ENCODE data around the genes OR4D11, MS4A3, MS4A4E, MS4A6E and CD5.

DNA sequence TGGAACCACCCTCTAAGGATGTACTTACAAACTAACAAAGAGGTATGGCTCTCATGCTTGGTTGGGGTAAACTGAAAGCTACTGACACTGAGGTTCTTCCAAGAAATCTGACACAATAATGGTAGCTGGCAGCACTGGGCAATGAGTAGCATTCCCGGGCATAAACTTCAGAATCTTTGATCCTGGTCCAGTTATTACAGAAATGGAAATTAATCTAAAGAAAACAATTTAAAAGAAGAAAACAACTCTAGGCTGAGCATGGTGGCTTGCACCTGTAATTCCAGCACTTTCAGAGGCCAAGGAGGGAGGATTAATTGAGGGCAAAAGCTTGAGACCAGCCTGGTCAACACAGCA, 1.8 kb downstream of the GLYAT start:
- PRO-cap = no peak
- RAMPAGE, long total RNA, 2 experiments = no peak in any of the 2 experiments

- PRO-cap = no peak
- RAMPAGE, long total RNA, 2 experiments = no peak in any of the 2 experiments
These were observed 1.3 kb downstream of the GLYAT start for GRCh38 chr11:58730454-58730836.

DNA sequence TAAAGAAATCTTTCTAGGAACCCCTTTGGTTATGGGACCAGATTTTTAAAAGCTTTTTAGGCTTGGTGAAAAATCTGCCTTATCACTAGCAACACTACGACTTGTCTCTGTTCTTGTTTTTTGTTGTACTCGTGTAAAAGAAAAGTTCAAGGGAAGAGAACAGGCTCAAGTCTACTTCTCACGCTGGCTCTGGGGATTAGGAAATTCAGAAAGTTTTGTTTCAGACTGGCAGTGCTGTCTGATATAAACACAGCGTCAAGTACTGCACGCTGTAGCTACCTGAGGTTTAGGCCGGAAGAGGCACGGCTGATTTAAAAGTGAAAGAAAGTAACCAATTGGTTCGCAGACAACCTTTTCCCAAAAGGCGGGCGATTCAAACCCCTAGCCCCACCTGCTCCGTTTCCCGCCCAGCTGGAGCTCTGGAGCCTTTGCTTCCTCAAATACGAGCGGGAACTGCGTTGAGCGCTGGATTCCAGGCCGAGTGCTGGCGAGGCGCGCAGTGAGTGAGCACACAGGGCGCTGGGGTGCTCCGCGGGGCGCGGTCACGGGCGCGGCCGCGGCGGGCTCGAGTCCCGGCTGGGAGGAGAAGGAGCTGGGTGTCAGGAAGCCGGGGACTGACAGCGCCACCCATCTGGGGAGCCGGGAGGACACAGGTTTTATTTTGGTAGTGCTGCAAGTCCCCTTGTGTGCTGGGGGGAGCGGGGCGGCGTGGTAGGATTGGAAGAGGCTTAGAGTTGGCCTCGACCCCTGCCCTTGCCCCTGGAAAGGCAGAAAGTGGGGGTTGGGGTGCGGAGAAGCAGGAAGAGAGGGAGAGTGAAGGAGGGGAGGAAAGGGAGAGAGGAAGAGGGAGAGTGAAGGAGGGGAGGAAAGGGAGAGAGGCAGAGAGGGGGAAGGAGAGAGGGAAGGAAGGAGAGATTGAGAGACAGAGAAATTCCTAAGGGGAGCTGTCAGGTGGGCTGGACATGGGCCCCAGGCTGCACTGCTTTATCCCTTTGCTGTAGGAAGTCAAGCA, 2.0 kb downstream of the FAM111A start:
- PRO-cap = bidirectional peak, plus-strand start at position 468 of the sequence, minus-strand start at position 288 of the sequence
- RAMPAGE, long total RNA, 2 experiments = start-site peak on the plus strand in 2 of 2 experiments, centred at positions 468 to 741 of the sequence, 20 to 34 reads per replicate

DNA sequence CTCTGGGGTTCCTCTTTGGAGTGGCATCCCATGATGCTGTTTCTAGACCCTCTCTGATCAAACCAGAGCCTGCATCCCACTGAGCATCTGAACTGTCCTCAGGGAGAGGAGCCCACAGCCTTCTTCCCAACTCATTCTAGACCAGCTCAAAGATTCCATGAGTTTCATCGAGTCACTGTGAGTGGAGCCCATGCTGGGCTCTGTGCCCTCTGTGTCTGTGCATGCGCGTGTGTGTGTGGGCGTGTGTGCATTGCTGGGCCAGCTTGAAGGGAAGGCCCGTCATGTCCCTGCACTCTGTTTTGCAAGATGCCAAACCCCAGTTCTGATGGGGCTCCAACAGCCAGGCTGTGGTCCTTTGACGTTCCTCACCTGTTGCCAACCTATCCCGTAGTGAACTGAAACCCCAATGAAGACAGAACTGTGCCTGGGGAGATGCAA, 7.1 kb downstream of the MPEG1 start:
- PRO-cap = no peak
- RAMPAGE, long total RNA, 2 experiments = no peak in any of the 2 experiments

GRCh38 chr11:59284106-59284907, 71.6 kb upstream of the MPEG1 start:
- PRO-cap = no peak
- RAMPAGE, long total RNA, 2 experiments = no peak in any of the 2 experiments

DNA sequence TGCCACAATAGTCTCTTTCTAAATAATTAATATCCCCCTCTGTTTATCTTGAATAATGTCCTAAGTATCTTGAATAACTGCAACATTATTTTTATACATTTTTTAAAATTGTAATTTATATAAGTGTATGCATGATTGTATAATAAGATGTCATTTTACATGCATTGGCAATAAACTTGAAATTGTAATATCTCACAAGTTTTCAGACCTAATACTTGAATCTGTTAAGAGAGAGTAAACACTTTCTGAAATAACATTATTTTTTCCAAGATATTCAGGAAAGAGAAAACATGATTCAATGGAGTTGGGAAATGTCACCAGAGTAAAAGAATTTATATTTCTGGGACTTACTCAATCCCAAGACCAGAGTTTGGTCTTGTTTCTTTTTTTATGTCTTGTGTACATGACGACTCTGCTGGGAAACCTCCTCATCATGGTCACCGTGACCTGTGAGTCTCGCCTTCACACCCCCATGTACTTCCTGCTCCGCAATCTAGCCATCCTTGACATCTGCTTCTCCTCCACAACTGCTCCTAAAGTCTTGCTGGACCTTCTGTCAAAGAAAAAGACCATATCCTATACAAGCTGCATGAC, at the start of gene OR4D11:
OR4D11 (plus strand) TSS at position 299 of the 594 bp plus-strand sequence.
- PRO-cap = no peak
- RAMPAGE, long total RNA, 2 experiments = no peak in any of the 2 experiments

- PRO-cap = no peak
- RAMPAGE, long total RNA, 2 experiments = no peak in any of the 2 experiments
These were observed 40.6 kb downstream of the OR4D9 start for GRCh38 chr11:59551964-59552297.

- PRO-cap = no peak
- RAMPAGE, long total RNA, 2 experiments = no peak in any of the 2 experiments
These were observed 5.2 kb downstream of the OSBP start for GRCh38 chr11:59610254-59610872.

GRCh38 chr11:59666695-59667262, 2.1 kb downstream of the PATL1 start:
- PRO-cap = no peak
- RAMPAGE, long total RNA, 2 experiments = start-site peak on the minus strand in 1 of 2 experiments, at chr11:59666880-59666963 at its widest, 6 reads per replicate

GRCh38 chr11:60056547-60056975, at the start of gene MS4A3:
MS4A3 (plus strand) TSS chr11:60056665.
- PRO-cap = no peak
- RAMPAGE, long total RNA, 2 experiments = no peak in any of the 2 experiments

GRCh38 chr11:60242590-60243354, at the start of gene MS4A4E:
MS4A4E (minus strand) TSS chr11:60243137.
- PRO-cap = bidirectional peak, plus-strand start at chr11:60242921, minus-strand start at chr11:60242789
- RAMPAGE, long total RNA, 2 experiments = start-site peak on the minus strand in 1 of 2 experiments, at chr11:60243068-60243140 at its widest, 14 reads per replicate

- PRO-cap = no peak
- RAMPAGE, long total RNA, 2 experiments = no peak in any of the 2 experiments
These were observed at the start of gene MS4A6E for GRCh38 chr11:60327060-60327383. MS4A6E (plus strand) TSS chr11:60327255.

DNA sequence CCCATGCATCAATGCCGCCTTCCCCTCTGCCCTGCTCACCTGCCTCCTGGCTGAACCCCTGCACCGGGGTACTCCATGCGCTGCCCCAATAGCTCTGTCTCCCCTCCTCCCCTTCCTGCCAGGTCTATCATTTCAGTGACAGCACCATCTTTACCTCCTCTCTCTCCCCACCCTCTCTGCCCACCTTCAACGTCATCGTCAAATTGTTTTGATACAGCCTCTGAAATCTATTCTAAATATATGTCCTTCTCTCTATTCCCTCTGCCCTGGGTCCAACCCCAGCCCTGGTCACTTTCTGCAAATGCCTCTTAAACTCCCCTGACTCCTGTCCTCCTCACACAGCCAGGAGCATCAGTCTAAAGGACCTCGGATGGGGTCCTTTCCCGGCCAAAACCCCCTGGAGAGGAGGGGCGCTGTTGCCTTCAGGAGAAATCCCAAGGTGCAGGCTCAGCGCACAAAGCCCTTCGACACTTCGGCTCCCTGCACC, 13.8 kb downstream of the SLC15A3 start:
- PRO-cap = no peak
- RAMPAGE, long total RNA, 2 experiments = no peak in any of the 2 experiments

- PRO-cap = no peak
- RAMPAGE, long total RNA, 2 experiments = no peak in any of the 2 experiments
These were observed 9.5 kb downstream of the SLC15A3 start for GRCh38 chr11:60942305-60942970.

GRCh38 chr11:61060944-61061672, 41.2 kb upstream of the CD5 start:
- PRO-cap = no peak
- RAMPAGE, long total RNA, 2 experiments = no peak in any of the 2 experiments

DNA sequence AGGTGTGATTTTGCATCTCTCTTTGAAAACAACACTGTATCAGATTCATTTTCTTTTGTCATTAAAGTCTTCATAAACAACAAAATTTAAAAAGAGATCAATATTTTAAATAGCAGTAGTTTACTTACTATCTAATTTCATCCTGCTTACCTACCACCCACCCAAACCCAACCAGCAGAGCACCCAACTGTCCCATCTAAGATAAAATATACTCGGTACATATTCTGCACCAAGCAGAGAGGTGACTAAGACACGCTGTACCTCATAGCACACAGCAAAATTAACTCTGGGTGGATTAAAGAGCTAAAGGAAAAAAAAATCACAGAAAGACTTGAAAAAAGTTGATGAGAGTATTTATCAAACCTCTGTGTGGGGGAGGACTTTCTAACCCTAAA, 25.9 kb upstream of the CD5 start:
- PRO-cap = no peak
- RAMPAGE, long total RNA, 2 experiments = no peak in any of the 2 experiments

GRCh38 chr11:61101950-61102649, at the start of gene CD5:
CD5 (plus strand) TSS chr11:61102489.
- PRO-cap = unidirectional peak, plus-strand start at chr11:61102483
- RAMPAGE, long total RNA, 2 experiments = no peak in any of the 2 experiments

GRCh38 chr11:61111640-61112093, 9.4 kb downstream of the CD5 start:
- PRO-cap = no peak
- RAMPAGE, long total RNA, 2 experiments = no peak in any of the 2 experiments

DNA sequence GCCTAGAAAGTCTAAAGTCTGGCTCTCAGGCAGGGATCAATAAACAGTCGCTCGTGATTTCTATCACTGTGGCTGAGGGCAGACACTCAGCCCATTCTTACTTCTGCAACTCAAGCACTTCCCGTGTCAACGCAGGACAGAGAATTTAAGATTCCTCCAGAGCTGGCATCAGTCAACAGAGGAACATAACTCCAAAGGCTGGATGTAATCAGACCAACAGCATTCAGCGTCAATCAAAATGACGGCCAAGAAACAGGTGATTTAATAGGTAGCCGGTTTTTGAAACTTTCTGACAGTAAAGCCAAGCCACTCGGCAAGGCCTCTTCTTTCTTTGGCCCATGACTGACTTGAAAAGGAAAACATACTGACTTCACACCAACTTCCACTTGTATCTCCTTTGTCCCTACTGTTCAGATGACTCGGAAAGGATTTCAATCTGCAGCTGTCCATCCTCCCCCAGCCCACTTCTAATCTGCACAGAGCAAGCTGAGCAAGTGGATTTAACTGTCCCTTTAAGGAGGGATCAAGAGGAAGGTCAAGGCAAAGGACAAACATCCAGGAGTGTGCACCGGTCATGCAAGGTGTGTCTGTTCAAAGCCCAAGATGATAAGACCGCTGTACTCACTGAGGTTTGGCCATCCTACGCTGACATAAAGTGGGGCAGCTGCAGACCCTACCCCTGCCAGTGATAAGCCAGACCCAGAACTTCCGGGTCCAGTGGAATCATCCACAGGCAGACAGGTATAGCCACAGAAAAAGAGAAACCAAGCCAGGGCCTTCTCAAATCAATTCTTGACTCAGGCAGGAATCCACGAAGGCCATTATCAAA, 9.4 kb downstream of the VPS37C start:
- PRO-cap = no peak
- RAMPAGE, long total RNA, 2 experiments = no peak in any of the 2 experiments

DNA sequence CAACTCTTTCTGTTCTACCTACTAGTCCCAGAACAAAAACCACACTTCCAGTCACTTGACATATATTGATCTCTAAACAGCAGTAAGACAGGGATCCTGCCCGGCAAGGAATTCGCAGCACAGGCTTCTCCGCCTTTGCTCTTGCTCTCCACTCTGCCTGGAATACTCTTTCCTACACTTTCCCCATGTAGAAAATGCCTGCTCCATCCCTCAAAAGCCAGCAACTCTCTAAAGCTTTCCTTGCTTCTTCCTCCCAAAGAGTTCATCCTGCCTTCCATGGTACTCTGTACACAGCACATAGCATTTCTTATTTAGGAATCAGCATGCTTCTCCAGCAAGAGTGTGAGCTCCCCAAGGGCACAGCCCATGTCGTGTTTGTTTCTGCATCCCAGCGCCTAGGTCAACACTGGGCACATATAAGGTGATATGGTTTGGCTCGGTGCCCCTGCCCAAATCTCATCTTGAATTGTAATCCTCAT, 8.5 kb downstream of the VPS37C start:
- PRO-cap = no peak
- RAMPAGE, long total RNA, 2 experiments = no peak in any of the 2 experiments

Data from prostate gland (tissue), 2 donors.